Cardiac ventricle fibroblast (primary cell): ENCODE measurements around a stretch of chr6.

- RAMPAGE, long total RNA, result no peak
These were observed 207.6 kb downstream of the HIVEP2 start for GRCh38 chr6:142737273-142737870.

- RAMPAGE, long total RNA, result no peak
These were observed 184.7 kb downstream of the HIVEP2 start for GRCh38 chr6:142759996-142760927.

GRCh38 chr6:142771780-142772723 lies 172.9 kb downstream of the HIVEP2 start:
- RAMPAGE, long total RNA, result no peak

DNA sequence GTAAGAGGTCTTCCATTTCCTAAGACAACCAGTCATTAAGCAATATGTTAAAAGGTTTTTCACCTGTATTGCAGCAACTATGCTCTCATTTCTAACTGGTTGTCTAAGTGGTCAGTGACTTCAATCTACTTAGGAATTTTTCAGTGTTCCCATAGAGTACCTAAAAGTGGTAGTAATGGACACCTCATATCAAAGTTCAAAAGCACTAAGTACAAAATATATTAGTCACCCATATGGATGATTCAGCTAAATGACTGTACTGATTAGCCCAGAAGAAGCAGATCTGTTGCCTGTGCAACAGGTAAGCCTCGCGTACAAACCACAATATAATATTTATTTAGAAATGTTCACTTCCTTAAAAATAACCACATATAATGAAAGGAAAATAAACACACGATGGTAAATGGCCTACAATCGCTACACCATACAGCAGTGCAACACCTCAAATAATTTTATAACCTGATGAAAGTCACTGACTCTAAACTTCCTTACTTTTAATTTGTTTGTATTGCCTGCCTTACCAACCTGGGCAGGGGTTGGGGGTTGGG lies 106.1 kb downstream of the HIVEP2 start:
- RAMPAGE, long total RNA, result no peak

DNA sequence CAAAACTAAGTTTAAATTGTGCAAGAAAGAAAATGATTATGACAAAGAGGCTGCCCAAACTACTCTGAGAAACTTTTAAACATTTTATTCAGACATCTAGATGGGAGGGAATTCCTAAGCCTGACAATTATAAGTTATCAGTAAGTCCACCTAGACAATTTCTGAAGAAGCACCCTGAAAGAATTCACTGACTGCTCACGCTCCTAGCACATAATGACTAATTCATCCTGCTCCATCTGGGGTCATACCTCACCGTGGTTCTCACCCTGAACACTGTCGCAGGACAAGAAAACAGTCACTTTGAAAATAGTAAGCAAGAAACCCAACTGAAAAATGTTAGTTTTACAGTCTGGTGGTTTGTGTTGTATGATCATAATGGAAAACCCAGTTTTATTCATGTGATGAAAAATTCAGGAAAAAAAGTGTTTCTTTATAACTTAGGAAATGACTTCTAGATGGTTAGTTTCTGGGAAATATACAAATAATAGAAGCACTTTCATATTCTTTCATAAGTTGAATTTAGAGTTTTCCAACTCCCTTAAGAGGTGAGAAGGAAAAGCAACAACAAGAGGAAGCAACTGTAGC lies 94.3 kb downstream of the HIVEP2 start:
- RAMPAGE, long total RNA, result no peak

DNA sequence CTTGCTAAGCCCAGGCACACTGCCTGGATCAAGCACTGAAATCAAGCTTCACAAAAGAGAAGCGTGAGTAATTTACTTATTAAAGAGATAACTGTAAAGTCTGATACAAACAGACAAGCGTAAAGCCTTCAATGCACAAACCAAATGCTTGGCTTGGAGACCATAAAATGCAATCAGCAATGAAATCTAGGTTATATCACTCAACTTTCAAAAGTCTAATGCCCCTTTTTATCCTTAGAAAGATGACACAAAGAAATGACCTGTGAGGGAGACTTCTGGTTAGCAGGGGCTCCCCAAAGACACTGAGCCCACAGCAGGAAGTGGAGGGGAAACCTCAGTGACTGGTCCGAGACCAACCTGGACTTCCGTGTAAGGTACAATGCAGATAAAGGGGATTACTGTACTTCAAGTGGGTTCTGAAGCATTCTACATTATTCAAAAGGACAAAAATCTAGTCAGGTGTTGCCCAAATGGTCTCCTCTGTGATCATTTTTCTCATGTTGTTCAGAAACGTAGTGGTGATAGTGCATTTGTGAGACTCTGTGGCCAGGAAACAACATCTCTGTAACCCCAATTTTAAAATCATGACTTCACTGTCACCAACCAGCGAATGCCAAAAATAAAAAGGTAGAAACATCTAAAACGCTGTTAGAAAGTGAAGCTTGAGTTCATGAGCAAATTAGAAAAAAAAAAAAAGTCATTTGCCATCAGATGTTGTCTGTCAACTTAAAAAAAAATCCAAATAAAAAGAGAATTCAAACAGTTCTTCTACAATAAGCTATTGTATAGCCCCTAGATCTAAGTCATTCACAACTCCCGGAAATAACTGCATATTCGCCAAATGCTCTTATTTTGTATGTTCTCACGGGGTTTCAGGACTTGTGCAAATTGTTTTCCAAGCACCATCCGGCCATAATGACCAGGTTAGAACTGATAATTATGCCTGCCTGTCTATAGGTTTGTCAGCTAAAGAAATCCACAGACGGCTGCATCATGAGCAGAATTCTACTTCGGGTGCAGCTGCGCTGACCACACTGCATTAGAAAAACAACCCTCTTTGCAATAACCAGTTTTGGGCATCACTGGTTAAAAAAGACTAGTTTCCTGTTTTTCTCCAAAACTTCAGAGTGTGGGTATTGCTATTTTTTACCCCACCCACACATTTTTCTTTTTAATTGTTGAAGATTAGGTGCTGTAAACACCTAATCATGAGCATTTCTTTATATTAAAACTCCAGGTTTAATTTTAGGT lies 88.0 kb downstream of the HIVEP2 start:
- RAMPAGE, long total RNA, result no peak

DNA sequence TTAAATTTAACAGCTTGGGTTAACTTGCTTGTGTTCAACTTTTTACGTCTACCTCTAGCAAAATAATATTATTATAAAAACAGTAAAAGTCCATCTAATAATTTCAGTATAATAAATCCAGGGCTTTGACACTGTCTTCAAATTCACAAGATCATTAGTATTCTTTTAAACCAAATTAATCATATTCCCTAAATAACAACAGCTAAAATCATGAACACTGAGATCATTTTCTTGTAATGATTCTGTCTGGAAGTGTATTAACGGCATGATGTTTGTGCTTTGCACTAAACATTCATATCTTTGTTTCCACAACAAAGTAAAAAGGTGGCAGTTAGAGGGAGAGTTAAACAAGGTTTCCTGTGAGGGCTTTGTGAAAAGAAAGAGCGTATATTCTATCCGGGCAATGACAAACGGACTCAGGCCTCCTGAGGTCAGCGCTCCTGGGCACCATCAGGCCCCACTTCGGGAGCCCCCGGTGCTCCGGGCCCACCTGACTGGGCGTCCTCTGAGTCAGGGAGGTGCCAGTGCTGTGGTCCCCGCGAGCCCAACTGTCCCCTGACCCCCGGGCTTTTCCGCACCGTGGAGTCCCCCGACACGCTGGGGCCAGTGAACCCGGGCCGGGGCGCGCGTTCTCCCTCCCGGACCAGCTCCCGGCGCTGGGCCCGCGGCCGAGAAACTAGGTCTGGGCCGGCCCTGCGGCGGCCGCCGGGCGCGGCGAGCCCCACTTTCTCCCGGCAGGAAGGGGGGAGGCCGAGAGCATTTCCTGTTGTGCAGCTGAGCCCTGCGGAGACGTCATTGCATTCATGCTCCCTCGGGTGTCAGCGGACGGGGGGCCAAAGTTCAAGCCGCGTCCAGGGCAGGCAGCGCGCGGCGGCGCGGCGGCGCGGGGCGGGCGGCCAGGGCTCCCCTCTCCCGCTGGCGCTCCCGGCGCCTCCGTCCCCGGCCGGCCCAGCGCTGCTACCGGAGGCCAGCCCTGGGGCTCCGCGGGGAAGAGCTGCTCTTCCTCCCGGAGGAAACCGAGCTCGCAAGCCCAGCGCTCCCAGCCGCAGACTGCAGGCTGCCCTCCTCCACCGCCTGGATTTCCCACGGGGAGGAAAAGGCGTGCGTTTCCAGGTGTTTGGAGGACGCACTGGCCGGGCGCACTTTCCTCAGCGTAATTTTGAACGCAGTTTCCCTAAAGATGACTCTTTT lies 18.4 kb downstream of the HIVEP2 start:
- RAMPAGE, long total RNA, result no peak

DNA sequence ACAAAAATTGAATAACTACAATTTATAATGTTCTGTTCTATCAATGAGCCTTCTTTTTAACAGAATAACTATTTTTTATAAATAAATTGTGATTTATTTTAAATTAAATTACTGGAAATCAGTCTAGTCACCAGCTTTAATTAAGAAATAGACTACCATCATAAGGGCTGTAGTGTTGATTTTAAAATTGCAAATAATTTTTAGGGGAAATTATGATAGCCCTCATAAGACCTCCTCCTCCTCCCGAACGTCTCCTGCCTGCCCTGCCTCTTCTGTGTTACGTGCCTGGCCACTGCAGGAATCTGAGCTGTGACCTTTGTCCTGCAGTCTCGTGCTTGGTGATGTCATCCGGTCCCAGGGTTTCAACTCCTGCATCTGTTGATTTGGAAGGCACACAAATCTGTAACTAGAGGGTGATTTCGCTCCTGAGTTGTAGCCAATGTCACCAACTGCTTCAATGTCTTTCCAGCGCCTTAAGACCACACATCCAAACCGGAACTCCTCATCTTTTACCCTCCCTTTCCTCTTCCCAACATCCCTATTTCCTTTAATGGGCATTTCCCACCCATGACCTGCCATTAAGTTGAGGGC lies 163.2 kb downstream of the AIG1 start:
- RAMPAGE, long total RNA, result no peak

DNA sequence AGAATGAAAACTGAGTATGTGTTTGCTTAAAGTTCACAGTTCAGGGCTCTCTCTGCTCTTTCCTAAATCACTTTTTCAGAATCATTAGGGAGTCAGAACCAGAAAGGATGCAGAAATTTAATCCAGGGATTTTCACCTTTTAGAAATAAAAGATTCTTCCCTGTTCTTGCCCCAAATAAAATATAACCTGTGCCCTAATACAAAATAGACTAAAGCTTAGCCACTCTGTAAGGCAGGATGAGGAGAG lies 17.7 kb downstream of the ADAT2 start:
- RAMPAGE, long total RNA, result no peak

DNA sequence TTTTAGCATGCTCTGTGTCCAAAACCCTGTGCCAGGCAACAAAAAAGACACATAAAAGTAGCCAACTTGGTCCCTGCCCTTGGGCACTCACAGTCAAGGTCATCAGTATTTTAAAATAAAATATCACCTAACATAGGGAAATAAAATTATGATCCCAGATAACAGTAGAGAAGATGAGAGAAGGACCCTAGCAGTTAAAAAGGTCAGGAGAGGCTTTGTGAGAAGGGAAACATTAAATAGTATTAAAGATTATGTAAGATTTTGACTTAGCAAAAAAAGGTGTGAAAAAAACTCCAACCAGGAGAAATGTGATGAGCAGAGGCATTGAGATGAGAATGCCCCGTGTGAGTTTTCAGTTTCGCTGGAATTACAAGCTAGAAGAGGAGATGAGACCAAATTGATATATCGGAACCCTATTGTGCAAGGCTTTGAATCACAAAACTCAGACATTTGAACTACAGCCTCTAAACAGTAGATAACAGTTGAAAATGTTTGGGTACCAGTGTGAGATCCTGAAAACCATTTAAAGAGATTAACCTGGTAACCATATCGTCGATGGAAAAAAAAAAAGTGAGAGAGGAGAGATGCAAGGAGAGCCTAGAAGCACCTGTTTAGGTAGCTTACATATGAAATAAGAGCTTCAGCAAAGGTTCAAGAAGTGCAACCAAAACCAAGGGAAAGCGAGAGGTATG lies 65.8 kb upstream of the FUCA2 start:
- RAMPAGE, long total RNA, result no peak

- RAMPAGE, long total RNA, result no peak
These were observed 80.9 kb upstream of the PHACTR2 start for GRCh38 chr6:143596702-143597381.

GRCh38 chr6:143755479-143755891 lies 77.7 kb downstream of the PHACTR2 start:
- RAMPAGE, long total RNA, result no peak

DNA sequence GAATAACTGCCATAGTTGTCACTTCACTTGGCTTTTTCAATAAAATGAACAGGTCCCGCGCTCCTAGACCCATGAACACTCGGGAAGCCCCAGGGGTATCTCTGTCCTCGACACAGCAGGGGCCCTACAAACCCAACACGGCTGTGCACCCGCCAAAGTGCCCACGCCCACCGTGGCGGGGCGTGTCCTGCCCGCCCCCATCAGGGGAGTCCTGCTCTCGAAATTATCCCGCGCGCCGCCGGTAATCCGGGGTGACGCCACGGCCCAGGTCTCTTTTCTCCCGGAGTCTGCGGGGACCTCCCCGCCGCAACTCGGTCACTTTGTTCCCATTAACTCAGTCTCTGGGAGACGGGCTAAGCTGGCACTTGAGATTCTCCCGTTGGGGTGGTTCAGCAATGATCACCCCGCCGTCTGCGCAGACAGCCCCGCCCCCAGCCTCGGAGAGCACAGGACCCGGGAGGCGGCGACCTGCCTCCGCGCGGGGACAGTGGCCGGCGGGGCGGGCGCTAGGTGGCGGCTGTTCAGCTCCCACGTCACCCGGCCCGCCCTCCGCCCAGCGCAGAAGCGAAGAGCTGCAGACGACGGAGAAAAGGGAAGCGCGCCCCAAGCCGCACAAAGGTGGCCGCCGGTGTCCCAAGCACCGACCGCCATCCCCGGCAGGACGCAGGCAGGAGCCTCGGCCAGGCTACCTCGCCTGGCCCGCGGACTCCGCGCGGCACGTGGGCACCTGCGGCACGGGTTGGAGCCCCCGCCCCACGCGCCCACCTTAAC lies 31.6 kb downstream of the SF3B5 start:
- RAMPAGE, long total RNA, result no peak

DNA sequence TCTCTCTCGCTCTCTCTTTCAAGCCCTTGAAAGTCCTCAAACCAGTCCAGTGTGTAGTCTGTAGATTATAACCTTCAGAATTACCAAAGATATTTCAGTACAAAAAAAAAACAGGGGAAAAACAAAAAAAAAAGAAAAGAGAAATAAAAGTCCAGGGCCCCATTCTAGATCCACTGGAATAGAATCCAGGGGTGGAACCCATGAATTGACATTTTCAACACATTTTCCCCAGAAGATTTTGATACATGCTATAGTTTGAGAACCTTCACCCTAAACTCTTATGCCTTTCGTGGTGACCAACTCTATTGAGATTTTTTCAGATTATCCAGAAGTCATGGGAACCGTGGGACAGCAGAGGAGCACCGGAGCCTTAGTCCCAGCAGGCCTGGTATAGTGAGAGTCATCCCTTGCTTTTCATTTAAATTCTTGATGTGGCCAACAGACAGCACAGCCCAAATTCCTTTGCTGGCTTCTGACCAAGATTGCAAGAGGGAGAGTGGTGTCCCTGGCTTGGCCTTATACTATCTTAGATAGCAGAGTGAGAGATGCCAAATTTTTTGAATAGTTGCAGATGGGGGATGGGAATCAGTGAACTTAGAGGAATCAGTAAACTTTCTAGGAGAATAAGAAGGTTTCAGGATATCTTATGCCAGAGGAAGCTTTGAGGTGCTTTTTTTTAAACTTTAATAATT lies 7.7 kb downstream of the STX11 start:
- RAMPAGE, long total RNA, result no peak

DNA sequence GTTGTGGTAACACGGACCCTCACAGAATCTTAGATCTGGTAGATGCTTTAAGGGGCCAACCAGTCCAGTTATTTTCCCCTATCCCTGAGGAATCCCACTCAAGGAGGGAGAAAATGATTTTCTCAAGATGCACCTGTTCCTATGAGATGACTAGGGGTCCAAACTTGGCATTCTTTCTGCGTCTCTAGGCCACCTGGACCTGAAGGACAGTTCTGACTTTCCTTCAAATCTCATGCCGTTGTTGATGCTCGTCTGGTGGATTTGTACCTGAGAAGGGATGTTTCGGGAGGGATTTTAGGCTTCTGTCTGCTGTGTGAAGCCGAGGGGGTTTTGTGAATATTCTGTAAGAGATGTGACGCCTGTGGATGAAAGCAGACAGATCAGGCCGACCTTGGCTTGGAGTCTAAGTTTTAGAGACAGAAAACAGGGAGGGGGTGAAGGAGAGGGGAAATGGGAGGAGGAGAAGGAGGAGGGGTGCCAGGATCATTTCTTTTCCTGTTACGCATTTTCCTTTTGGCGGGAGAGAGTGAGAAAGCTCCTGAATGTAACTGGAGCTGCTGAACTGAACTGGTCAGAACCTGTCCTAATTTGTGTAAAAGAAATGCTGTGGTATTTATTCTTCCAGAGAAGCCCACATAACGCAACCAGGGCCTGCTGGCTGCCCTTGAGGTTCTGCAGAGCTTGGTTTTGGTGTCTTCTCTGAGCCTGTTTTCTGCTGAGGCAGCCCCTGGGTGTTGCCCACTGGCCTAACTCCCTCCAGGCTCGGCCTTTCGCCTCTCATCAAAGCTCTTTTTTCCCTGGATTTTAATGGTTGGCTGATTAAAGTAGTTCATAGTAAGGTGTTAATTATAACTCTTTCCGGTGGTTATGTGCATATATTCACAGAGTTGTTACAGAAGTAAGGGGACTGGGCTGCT lies 41.9 kb downstream of the UTRN start:
- RAMPAGE, long total RNA, result no peak

DNA sequence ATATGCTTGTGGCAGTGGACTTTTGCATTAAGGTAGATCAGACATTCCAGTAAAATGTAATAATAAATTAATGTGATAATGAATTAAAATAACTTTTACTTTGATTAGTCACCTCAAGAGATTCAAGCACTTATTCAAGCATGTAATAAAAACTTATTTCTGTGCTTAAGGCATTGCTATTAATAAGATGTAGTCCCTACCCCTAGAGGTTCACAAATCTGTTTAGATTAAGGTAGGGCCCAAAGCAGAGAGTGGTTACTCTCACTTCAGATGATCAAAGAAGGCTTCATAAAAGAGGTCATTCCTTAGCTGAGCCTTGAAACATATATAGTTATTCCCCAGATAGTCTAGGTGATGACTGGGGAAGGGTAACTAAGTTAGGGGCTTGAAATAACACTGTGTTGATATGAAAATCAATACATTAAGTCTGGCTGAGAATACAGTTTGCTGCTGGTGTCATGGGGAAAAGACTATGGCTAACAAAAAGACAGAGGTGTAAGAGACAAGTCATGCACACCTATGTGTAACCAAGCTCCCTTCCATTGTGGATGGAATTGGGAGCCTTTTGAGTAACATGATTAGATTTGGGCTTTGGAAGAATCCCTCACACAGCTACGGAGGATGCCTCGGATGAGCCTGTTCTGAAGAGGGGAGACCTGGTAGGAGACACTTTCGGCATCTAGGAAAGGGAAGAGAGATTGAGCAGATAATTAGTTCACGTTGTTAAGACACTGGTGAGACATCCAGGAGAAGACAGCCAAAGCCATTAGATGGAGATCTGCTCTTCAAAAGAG lies 395.5 kb downstream of the UTRN start:
- RAMPAGE, long total RNA, result no peak

- RAMPAGE, long total RNA, result no peak
These were observed 468.1 kb downstream of the EPM2A start for GRCh38 chr6:145267263-145267480.

DNA sequence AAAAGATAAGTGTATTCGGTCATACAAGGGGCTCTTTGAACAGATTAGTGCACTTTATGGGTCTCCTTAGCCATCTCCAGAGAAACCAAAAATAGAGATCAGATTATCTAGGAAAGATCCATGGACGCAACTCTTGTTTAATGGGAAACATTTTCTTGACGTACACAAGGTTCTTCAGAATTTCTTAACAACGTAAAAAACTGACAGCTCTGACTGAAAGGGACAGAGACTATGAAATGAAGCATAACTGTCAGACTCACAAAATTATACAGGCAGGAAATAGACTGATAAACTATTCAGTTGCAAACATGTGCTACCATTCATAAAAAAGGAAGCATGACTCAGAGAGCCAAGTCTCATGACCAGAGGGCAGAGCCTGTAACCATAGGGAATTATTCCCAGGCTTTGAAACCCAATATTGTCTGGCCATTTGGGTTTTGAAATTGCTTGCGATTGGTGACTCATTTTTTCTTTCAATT lies 253.4 kb upstream of the RAB32 start:
- RAMPAGE, long total RNA, result no peak

DNA sequence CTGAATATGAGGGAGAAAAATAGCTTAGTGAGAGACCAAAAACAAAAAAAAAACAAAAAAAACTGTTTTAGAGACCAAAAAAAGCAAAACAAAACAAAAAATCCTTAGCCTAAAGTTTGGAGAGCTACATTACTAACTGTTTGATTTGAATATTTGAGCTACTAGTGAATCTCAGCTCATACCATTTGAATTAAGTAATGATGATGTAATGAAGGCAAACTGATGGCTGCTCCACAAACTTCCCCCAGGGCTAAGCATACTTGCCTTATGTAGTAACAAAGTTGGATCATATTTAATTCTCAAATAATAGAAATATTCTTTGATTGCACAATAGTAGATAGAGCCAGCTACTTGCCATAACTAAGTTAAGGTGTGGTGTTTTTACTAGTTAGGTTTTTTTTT lies 2.8 kb downstream of the RAB32 start:
- RAMPAGE, long total RNA, result no peak

DNA sequence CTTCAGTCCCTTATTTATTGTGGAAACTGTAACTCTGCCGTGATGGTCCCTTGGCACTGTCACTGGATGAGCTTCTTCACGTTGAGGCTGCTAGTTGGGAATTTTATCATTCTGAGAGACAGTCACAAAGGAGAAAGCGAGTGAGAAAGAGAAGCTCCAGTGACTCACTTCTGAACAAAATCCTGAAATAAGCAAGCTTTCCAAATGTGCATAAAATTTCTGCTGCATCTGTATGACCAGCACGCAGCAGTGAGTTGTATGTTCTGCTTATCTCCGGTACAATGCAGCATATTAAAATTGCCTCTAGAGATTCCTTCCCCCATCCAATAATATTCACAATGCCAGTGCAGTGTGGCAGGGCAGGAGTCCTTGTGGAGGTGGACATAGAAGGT lies 290.5 kb downstream of the ADGB start:
- RAMPAGE, long total RNA, result no peak